ENCODE measurements around the genes C6orf120 and PHF10.

GRCh38 chr6:168368413-168369251 lies 49.1 kb upstream of the DACT2 start:
- PRO-cap = no peak

- PRO-cap = no peak
Observed at GRCh38 chr6:168384386-168385065, 56.5 kb upstream of the SMOC2 start.

- PRO-cap = unidirectional peak, plus-strand start at chr6:168525029
Observed at GRCh38 chr6:168524649-168525283, 83.8 kb downstream of the SMOC2 start.

DNA sequence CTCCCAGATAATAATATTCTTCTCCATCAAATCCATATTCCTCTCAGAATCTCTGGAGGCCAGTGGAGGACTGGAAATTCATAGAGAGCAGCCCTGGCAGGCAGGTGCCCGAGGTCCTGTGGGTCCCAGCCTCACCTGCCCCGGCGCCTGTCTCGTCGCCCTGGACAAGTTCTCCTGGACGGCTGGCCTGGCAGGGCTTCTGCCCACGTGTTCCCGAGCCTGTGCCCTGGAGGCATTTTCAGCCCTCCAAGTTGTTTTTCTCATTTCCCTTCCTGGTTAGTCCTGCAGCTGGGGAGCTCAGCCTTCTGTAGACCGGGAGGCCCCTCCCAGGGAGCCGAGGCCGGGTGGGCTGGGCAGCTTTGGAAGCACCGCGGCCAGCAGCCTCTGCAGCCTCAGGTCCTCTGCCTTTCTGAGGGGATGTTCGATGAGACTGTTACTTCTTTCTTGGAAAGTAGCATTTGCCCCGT lies 207.2 kb downstream of the SMOC2 start:
- PRO-cap = no peak

GRCh38 chr6:168686248-168686745 lies 245.3 kb downstream of the SMOC2 start:
- PRO-cap = no peak

DNA sequence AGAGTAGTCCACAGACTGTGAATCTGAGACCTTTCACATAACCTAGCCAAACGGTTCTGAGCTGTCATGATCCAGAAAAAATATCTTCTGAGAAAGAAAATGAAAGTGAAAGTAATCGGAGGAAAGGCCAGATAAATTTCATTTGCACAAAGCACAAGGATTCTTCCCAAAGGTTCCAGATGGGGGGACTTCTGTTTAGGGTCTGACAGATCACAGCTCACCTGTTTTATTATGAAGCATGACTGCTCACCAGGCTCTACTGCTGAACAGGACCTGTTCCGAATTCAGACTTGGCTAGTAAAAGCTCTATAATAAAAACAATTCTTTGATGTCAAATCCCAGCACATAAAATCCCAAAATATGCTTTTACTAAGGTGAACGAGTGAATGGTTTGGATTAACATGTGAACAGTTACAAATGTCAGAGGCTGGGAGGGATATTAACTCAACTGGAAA lies 401.8 kb downstream of the THBS2 start:
- PRO-cap = no peak

DNA sequence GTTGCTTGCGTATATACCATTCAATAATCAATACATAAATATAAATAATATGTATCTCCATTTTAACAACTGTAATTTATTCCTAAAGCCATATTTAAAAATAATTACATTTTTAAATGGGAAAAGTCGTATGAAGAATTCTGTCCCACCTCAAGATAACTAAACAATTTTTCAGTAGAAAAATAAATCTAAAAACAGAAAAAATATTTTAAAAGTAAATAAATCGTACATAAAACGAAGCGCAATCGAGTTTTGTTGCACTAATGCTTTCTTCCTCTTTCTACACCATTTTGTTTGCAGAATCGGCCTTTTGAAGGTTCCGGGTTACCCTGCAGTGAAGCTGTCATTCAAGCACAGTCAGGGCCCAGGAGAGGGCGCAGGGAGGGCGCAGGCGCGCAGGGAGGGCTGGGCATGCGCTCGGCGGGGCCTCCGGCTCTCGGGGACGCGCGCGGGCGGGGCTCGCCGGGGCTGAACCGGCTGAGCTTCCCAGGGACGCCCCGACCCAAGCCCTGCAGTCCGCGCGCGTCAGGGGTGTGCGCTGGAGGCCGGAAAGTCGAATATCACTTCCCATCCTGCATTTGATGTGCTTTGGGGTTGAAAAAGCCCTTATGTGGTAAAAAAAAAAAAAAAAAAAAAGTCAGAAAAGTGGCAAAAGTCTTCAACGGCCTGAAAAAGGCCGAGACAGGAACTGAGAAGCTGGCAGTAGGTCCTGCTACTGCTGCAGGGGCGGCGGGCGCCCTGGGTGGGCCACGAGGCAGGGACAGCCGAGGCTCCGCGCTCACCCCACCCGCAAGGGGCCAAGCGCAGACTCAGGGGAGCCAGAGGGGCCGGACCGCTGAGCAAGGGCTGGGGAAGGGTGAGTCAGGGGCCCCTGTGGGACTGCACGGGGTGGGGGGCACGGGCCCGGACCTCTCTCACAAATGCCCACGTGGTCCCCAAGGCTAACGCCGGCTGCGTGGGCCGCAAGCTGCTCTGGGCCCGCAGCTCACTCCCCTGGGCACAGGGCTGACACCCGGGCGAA lies 40.6 kb downstream of the THBS2 start:
- PRO-cap = bidirectional peak, plus-strand start at position 514 of the sequence, minus-strand start at position 284 of the sequence; unidirectional peak, plus-strand start at position 669 of the sequence

DNA sequence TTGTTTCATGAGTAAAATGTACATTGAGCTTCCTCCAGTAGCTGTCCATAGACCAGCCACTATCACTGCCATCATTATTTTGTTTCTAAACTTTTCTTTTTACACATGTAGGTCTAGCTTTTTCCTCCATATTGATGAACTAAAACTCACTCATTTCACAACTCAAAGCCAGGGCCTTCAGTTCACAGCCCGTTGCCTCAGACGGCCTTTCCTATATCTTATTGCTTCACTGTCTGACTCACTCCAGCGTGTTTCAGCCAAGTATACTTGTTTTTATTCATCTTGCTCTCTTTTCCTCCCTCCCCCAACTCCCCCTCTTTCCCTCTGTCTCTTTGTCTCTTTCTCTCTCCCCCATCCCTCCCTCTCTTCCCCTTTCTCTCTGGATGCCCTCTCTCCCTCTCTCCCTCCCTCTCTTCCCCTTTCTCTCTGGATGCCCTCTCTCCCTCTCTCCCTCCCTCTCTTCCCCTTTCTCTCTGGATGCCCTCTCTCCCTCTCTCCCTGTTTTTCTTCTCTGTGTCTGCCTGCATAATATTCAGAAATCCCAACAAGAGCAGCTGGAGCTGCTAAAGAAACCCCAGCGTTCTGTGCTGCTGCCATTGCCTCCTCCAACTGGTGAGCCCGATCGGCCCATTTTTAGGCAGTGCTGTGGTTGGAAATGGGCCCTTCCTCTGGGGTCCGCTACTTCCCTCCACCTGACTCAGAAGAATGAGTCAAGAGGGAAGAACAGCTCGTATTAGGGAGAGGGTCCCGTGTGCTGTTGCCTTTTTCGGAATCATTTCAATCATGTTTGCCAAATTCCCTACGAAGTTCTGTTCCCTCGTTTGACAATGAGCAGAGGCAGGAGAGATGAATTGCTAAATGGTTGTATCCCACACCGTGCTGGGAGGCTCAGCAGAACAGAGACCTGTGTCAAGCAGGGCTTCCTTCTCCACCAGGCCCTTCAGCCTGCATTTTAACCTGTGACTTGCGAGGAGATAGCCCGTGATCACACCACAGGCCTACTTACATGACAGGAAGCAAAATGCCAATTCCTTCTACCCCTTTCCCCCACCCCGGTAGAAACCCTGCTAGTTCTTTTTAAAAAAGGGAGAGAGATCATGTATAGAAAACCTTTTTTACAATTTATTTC lies 38.6 kb downstream of the THBS2 start:
- PRO-cap = no peak

DNA sequence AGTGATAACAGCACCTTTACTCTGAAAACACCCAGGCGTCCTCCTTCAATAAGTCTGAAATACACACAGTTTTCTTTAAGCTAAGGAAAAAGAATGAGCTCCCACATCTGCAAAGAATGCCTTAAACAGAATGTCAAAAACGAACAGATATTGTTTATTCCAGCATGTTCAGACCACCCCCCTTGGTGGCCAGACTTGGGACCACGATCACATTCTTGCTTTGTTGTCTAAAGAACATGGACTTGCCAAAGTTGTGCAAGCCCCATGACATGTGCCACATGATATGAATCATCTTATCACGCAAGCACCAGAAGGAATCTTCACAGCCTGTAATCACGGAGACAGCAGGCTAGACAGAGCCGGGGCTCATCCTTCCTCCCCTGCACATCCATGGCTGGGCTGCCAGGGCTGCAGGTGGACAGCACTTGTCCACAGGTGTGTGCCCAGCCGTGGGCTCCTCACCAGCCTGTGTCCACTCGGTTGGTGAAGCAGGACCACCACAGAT lies 200.9 kb upstream of the THBS2 start:
- PRO-cap = no peak

GRCh38 chr6:169487137-169487608 lies 214.7 kb downstream of the WDR27 start:
- PRO-cap = no peak

DNA sequence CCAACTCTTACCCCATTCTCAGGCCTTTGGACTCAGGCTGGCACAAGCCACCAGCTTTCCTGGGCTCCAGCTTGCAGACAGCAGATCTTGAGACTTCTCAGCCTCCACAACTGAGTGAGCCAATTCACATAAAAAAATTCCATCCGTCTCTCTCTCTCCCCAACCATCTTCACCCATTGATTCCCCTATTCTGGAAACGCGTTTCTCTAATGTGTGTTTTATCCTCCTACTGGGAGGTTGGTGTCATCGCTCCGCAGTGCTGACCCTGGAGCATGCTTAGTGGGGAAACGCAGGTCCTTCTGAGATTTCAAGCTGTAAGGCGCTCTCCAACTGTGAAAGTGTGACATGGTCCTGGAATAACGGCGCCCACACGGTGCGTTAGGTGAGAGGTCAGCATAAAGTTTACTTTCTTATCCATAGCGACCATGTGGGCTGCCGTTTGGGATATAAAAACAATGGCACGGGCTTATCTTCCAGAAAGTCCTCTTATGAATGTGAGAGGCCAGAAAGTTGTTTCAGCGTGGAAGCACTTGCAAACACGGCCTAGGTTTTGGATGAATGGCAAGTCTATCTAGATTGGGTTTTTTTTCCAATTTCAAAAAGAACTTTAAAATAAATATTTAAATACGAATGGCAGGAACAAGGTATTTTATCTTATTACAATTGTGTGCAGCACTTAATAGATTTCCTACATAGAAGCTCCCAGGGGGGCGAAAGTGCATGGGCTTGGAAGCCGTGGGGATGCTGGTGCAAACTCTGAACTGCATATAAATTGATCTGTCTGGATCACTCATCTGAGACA lies 123.8 kb downstream of the WDR27 start:
- PRO-cap = no peak

DNA sequence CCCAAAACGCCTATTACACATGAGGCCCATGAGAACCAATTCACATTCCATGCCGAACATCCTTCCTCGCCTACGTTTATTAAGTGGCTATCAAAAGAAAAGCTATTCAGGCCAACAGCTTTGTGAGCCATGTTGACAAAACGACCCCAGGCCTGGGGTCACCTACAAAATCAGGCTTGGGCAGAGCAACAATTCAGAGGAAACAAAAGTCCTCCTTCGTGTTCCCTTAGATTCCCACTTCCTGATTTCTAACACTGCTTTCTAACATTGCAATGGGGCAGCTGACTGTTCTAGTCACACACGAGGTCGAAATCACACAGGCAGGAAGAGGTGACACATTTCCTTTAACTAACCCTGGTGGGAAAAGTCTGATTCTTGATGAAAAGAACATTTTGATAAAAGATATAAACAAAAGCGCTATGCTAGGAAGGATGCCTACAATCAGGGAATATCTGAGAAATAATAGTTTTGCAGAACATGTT lies 32.0 kb downstream of the WDR27 start:
- PRO-cap = unidirectional peak, minus-strand start at position 234 of the sequence

DNA sequence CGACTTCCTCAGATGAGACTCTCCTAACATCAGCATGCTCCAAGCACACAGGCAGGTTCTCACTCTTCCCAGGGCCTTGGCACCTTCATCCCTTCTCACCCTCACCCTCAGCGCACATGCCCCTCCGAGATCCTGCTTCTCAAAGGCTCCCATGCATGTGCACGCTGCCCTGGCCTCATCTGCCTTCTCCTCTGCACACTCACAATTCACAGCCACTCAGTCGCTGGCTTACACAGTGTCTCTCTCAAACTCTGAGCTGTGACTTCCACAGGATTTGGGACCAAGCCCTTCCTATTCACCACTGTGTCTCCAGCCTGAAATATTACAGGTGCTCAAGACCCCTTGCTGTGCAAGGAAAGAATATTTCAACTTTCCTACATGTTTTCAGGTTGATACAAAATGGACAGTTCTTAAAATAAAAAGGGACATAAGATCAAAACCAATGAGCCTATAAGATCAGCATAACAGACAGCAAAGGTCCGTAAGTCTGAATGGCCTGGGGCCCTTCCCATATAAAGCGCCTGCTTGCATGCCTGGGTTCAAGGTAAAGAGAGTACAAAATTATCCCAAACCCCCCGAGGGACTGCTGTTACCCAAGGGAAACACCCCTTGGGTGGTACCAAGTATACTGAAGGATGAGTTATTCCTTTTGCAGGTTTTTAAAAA lies 30.1 kb downstream of the WDR27 start:
- PRO-cap = no peak

GRCh38 chr6:169701205-169701855 lies 499 bp downstream of the WDR27 start:
- PRO-cap = no peak

GRCh38 chr6:169702094-169703087 lies at the start of gene C6orf120:
Gene C6orf120 (plus strand): TSS chr6:169702126.
- PRO-cap = bidirectional peak, plus-strand start at chr6:169702172, minus-strand start at chr6:169702055

DNA sequence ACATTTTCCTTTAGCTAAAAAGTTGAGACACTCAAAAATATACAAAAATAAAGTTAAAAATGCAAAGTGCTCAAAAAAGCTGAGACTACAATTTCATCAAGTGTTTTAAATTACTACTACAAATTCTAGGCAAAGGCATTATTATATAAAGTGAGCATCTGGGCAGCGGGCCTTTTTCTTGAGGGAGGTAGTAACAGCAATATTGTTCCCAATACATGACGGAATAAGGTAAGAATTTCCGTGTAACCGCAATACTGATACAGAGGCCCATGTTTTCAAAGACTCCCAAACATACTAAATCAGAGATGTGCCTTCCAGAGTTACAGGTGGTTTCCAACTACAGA lies 1.9 kb downstream of the PHF10 start:
- PRO-cap = no peak

- PRO-cap = bidirectional peak, plus-strand start at chr6:169724167, minus-strand start at chr6:169723998
Observed at GRCh38 chr6:169723234-169724045, 860 bp downstream of the PHF10 start.

- PRO-cap = bidirectional peak, plus-strand start at chr6:169724167, minus-strand start at chr6:169723998; bidirectional peak, plus-strand start at chr6:169724743, minus-strand start at chr6:169724496
Observed at GRCh38 chr6:169724046-169724891, at the start of gene PHF10. Gene PHF10 (minus strand): TSS chr6:169724500.

GRCh38 chr6:169752300-169752798 lies 927 bp downstream of the ERMARD start:
- PRO-cap = no peak

- PRO-cap = no peak
Observed at GRCh38 chr6:169799428-169799783, 48.0 kb downstream of the ERMARD start.